M059J (cell line): ENCODE measurements around the gene FGD6.

GRCh38 chr12:93590898-93592163 is 18.9 kb downstream of the SOCS2 start:
- RAMPAGE, long total RNA: no peak

- RAMPAGE, long total RNA: no peak
Measured at GRCh38 chr12:93625010-93625601, 52.1 kb upstream of the CRADD start.

GRCh38 chr12:93678190-93678664 is 1.1 kb downstream of the CRADD start:
- RAMPAGE, long total RNA: no peak

GRCh38 chr12:93727155-93727814 is 50.1 kb downstream of the CRADD start:
- RAMPAGE, long total RNA: no peak

- RAMPAGE, long total RNA: no peak
Measured at GRCh38 chr12:93803294-93804005, 126.3 kb downstream of the CRADD start.

DNA sequence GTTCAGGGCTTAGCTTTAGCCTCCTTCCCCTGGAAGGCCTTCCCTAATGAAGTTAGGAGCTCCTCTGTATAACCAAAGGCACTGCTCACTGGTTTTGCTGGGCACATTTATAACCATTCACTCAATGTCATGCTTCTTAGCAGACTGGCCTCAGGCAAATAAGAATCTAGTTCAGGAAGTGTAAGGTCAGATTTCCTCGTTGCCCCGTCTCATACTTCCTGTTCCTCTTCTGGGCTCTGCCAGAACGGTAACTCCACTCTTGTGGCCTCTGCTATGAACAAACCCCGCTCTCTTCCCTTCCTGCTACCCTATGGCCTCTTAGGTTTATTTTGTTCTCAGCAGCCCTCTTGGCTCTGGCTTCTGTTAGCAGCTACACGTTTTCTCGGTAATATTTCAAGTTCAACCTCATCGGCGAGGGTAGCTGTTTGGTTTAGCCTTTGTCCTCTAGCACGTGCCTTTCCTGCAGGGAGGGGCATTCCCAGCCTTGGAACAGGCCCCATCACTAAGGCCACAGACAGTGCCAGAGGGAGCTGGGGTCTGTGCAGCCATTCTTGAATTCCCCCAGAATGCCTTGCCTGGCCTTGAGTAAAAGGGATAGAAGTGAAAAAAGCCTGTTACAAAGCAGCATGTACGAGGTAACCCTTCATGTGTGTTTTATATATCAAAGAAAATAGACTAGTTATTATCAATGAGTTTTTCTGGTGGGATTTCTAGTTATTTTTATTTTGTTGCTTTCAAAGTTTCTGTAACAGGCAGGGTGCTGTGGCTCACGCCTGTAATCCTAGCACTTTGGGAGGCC is 171.7 kb downstream of the CRADD start:
- RAMPAGE, long total RNA: no peak

- RAMPAGE, long total RNA: no peak
Measured at GRCh38 chr12:94063089-94063744, 85.2 kb upstream of the PLXNC1 start.

DNA sequence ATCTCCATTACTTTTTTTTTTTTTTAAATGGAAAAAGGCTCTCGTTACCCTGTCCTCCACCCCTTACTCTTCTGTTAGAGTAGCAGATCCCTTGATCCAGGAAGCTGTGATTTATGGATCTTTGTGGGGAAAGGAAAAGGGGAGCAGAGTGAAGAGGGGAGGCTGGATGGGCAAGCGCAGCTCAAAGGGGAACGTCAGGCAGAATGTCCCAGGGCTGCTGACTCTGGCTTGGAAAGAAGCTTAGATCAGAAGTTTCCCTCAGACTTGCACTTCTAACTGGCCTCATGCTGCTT is 122.3 kb downstream of the PLXNC1 start:
- RAMPAGE, long total RNA: no peak

GRCh38 chr12:94460161-94460941 is 684 bp upstream of the CEP83 start:
- RAMPAGE, long total RNA: no peak

GRCh38 chr12:94511426-94511825 is 51.8 kb upstream of the CEP83 start:
- RAMPAGE, long total RNA: no peak

DNA sequence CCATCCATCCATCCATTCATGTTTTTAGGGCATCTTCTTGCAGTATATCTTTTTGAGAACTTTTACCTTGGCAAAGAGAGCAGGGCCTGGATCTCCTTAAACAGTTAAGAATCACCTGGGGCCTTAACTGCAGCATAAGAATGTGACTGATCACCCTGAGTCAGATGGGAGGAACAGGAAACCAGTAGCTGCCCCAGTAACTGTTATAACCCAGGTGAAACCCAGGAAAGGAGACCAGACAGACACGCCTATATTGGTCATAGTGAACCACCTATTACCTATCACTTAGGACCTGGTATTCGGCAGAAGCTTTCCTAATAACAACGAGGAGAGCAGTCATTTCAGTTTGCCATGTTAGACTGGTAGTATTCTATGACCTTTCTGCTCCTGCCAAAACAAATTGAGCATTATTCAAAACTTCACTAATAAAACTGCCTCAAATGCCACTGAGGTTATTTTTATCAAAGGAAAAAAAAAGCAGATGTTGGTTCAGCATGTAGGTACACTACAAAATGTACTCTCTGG is 43.4 kb upstream of the NR2C1 start:
- RAMPAGE, long total RNA: no peak

DNA sequence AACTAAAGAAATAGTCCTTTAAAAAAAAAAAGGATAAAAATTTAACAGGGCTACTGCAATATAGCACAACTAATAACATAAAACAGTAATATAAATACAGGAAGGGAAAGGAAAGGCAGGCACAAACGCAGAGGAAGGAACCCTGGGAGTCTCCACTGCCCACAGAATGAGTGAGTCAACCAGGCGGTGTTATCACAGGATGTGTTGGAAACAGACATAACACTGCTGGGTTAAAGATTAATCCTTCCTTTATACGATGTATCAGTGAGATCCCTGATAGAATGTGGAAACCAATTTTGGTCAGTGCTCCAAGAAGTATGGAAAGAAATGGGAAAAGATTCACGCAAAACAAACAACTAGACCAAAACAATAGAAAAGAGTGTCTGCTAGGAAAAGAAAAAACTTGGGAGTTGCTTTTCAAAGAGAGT is 47.9 kb downstream of the FGD6 start:
- RAMPAGE, long total RNA: no peak

- RAMPAGE, long total RNA: no peak
Measured at GRCh38 chr12:95216877-95217723, at the start of gene FGD6. Gene FGD6 (minus strand): TSS chr12:95217467.

- RAMPAGE, long total RNA: no peak
Measured at GRCh38 chr12:95380074-95380735, 93.7 kb upstream of the METAP2 start.

DNA sequence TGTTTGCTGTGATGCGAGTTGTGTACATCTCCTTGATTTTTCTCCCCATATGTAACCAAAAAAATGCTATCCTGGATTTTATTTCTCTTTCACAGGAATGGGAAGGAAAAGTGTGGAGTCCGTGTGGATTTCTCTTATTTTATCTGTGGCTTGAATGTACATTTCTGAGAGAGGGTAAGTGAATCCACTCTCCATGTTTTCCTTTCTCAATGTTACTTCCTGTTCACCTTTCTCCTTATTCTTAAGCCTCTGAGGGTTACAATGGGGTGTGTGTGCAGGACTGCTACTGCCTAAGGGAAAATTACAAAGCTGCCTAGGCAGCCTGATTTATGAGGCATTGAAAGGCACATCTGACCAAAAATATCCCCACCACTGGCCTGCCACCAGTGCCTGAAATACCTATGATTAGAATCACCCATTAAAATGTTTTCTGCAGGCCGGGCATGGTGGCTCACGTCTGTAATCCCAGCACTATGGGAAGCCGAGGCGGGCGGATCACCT is 98.0 kb upstream of the USP44 start:
- RAMPAGE, long total RNA: no peak

- RAMPAGE, long total RNA: no peak
Measured at GRCh38 chr12:95665772-95666197, 114.5 kb upstream of the USP44 start.

DNA sequence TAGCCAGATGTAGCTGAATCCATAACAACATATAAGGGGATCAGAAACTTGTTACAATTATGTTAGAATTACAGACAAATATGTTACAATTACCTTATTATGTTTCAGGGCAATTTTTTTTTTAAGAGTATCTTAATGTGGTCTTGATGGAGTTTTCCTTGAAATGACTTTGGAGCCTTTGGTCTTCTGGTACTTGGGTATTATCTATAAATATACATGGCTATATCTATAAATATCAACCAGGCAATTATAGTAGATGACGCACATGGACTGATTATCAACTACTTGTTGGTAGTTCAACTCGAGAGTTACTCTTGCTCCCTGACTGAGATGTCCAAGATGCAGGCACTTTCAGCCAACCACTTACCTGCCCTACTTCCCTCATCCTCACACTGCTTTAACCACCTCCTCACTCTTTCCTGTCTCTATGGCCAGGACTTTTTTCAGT is 85.5 kb downstream of the NTN4 start:
- RAMPAGE, long total RNA: no peak

DNA sequence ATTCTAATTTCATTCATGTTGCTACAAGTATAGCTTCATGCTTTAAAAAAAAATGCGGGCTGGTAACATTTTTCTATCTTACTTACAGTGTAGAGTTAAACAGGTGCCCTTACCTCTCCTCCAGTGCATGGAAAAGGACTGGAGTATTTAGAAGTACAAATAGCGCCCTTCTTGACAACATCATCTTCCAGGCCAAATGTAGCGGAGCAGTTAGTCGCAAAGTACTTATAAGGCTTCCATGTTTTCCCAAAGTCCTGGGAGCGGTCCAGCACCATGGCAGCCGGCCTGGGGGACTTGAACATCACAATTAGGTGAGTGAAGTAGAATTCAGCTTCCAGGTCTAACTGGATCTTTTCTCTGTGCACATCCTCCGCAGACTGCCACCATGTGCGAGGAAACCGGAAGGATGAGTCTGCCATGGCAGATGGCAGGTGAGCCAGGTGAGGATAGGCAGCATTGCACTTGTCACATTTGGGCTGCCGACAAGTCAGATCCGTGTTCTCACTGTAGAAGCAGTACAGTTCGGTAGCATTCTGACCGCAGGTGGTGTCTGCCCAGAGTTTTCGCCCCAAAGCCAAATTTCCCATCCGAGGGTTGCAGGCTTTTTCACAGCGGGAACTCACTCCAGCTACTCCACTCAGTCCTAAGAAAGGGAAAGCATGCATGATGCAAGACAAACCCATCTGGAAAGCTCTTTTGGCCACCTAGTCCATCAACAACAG is 3.6 kb downstream of the NTN4 start:
- RAMPAGE, long total RNA: no peak

- RAMPAGE, long total RNA: no peak
Measured at GRCh38 chr12:95791232-95791875, 790 bp upstream of the NTN4 start.

- RAMPAGE, long total RNA: no peak
Measured at GRCh38 chr12:95861020-95861507, 2.3 kb downstream of the SNRPF start.